GM12878 (cell line): ENCODE results near the gene ASAP2.

DNA sequence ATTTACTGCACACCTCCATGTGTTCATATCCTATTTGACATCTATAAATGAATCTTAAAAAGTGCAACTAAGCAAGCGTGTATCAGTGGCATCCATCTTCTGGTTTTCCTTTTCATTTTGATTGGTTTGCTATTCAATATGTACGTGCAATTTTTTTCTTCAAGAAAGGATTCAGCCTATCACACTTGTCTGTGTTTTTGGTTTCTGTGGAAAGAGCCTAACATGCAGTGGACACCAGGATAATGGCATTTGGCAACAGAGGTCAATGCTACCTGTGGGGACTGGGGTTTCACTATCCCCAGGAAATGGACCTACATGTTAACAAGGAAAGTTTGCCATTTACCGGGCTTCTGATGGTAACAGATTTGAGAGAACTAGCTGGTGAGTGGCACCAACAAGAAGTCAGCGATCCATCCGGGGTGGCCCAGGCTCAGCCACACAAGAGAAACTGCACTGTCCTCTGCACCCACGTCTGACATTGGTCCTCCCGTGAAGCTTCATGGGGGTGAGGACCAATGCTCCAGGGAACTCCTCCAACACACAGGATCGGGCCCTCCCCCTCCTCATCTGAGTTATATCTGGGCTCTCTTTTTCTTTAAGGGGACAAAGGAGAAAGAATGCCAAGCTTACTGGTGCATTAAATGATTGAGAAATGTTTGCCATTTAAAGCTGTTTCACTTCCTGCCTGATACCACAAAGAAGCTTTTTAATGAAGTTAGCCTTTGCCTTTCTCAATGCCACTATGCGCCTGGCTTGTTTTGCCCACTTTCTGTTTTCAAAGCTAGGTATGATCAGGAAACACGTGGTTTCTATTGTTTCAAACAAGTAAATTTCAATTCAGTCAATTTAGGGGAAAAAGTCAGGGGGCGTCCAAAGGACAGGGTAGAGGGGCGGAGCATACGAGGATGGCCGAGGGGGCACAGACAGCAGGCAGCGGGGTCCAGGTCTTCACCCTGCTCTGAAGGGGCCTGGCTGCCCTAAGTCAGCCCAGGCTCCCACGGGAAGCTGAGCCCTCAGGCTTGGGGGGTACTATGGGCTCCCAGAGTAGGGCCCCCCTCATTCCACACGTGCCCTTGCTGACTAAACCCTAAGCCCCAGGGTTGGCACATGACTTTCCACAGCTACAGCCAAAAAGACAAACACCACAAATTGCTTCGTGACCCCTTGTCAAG lies 204.2 kb upstream of the ID2 start:
- RAMPAGE, long total RNA = no peak
- RRBS, 2 experiments = 2 to 4% methylated on average over 3 of the region's 18 CpGs
CAGE:
- cytosol, long polyA minus RNA = no peak
- cytosol, long polyA plus RNA = no peak
- long polyA plus RNA = no peak
- nucleolus, long total RNA = no peak
- nucleus, long polyA plus RNA = no peak
- nucleus, long total RNA = no peak

GRCh38 chr2:8487639-8488900 lies 193.8 kb upstream of the ID2 start:
- RAMPAGE, long total RNA = no peak
- RRBS, 2 experiments = 0% methylated on average over 2 of the region's 35 CpGs
CAGE:
- cytosol, long polyA minus RNA = start-site peak on the minus strand at chr2:8488042-8488090, 52 reads; start-site peak on the plus strand at chr2:8488577-8488630, 22 reads
- cytosol, long polyA plus RNA = start-site peak on the minus strand at chr2:8488048-8488104, 414 and 183 reads in 2 replicates; start-site peak on the minus strand at chr2:8488249-8488265, 54 and 49 reads in 2 replicates
- long polyA plus RNA = start-site peak on the minus strand at chr2:8488046-8488104, 465 and 477 reads in 2 replicates; start-site peak on the minus strand at chr2:8488186-8488319, 69 and 328 reads in 2 replicates
- nucleolus, long total RNA = start-site peak on the plus strand at chr2:8488442-8488502, 73 reads
- nucleus, long polyA plus RNA = start-site peak on the minus strand at chr2:8488047-8488104, 572 and 686 reads in 2 replicates
- nucleus, long total RNA = no peak

DNA sequence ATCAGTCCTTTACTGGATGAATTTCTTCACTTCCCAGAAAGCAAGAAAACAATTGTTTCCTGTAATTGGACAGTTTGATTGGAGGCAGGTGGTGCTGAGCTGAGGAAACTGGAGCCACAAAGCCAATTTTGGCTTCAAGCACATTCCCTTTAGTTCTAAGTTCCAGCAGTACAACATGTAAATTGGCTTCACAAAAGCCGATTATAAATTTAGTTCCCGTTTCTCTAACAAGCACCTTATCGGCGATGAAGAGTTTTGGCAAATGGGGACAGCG lies 190.6 kb upstream of the ID2 start:
- RAMPAGE, long total RNA = no peak
- RRBS, 2 experiments = no CpG with 5 or more reads among the region's 5 CpGs
CAGE:
- cytosol, long polyA minus RNA = no peak
- cytosol, long polyA plus RNA = no peak
- long polyA plus RNA = no peak
- nucleolus, long total RNA = no peak
- nucleus, long polyA plus RNA = no peak
- nucleus, long total RNA = no peak

- RAMPAGE, long total RNA = no peak
- RRBS, 2 experiments = no CpG with 5 or more reads among the region's 2 CpGs
CAGE:
- cytosol, long polyA minus RNA = no peak
- cytosol, long polyA plus RNA = start-site peak on the minus strand at chr2:8515913-8516292, 5 and 10 reads in 2 replicates
- long polyA plus RNA = no peak
- nucleolus, long total RNA = start-site peak on the plus strand at chr2:8516028-8516188, 7 reads
- nucleus, long polyA plus RNA = no peak
- nucleus, long total RNA = no peak
Observed at GRCh38 chr2:8515975-8516313, 165.9 kb upstream of the ID2 start.

- RAMPAGE, long total RNA = start-site peak on the minus strand at chr2:8575420-8575531, 7 and 16 reads in 2 replicates
- RRBS, 2 experiments = 9 to 49% methylated on average over 1 to 4 of the region's 20 CpGs
CAGE:
- cytosol, long polyA minus RNA = no peak
- cytosol, long polyA plus RNA = no peak
- long polyA plus RNA = no peak
- nucleolus, long total RNA = no peak
- nucleus, long polyA plus RNA = no peak
- nucleus, long total RNA = no peak
Observed at GRCh38 chr2:8575042-8575716, 106.7 kb upstream of the ID2 start.

DNA sequence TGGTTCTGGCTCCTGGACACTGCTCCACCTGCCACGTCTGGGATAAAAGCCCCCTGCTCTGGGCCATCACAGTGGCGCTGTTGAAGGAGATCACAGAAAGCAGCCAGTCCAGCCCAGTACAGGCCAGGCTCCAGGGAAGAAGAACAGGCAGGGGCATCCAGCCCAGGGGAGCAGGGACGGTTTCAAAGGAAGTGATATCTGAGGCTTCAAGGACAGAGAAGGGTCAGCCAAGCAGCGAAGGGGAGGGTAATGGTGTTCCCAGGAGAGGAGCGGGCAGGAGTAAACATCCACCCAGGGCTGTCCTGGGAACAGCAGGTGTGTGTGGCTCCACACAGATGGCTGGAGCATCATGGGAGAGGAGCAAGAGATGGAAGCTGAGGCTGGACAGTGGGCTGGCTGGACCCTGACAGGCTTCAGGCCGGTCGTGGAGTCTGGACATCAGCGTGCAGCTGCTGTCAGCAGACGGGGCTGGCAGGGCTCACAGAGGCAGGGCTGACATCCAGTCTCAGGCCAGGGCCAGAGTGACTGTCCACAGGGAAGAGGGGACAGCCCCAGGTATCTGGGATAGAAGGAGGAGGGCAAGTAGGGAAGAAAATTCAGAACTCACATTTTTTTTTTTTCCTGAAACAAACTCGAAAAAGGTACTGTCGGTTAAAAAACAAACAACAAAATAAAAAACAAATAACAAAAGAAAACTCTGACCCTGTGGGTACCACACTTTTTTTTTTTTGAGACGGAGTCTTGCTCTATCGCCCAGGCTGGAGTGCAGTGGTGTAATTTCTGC lies 21.7 kb upstream of the ID2 start:
- RAMPAGE, long total RNA = no peak
- RRBS, 2 experiments = no CpG with 5 or more reads among the region's 13 CpGs
CAGE:
- cytosol, long polyA minus RNA = no peak
- cytosol, long polyA plus RNA = no peak
- long polyA plus RNA = no peak
- nucleolus, long total RNA = no peak
- nucleus, long polyA plus RNA = no peak
- nucleus, long total RNA = no peak

- RAMPAGE, long total RNA = no peak
- RRBS, 2 experiments = no CpG with 5 or more reads among the region's 11 CpGs
CAGE:
- cytosol, long polyA minus RNA = no peak
- cytosol, long polyA plus RNA = no peak
- long polyA plus RNA = no peak
- nucleolus, long total RNA = no peak
- nucleus, long polyA plus RNA = no peak
- nucleus, long total RNA = no peak
Observed at GRCh38 chr2:8663966-8664291, 17.9 kb upstream of the ID2 start.

DNA sequence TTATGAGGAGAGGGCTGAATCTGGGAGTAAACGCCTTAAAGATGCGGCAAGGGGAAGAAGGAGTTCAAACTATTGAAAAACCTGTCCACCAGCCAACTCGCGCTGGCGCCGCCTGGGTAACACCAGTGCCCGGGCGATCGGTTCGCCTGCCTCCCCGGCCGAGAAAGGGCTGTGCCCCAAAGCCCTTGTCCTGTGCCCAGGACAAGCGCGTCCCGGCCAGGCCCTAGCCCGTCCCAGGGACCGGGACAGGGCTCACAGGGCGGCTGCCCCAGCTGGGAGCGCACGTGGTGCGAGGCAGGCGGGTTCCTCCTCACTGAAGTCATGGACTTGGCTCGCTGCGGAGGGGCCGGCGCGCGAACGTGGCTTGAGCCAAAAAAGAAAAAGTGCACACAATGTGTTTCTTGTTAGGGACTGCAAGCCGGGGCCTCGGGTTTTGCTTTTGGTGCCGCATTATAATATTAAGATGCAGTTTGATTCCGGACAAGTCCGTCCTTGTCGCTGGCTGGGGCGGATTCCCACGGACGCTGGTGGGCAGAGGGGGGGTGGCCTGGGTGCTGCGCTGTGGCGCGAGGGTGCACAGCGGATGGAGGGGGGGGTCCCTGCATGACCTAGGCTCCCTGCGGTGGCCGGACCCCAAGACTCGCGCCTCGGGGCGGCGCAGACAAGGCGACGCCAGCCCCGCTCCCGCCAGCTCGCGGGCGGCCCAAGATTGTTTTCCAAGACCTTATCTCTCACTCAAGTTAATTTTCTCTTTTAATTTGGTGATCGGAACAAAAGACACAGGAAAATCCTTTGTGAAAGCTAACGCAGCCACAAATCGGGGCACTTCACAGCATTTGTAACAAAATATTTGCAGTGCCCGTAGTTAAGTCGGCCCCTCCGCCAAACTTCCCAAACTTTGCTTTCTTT lies 5.2 kb upstream of the ID2 start:
- RAMPAGE, long total RNA = no peak
- RRBS, 2 experiments = 14 to 27% methylated on average over 11 to 16 of the region's 62 CpGs
CAGE:
- cytosol, long polyA minus RNA = no peak
- cytosol, long polyA plus RNA = no peak
- long polyA plus RNA = no peak
- nucleolus, long total RNA = no peak
- nucleus, long polyA plus RNA = no peak
- nucleus, long total RNA = no peak

DNA sequence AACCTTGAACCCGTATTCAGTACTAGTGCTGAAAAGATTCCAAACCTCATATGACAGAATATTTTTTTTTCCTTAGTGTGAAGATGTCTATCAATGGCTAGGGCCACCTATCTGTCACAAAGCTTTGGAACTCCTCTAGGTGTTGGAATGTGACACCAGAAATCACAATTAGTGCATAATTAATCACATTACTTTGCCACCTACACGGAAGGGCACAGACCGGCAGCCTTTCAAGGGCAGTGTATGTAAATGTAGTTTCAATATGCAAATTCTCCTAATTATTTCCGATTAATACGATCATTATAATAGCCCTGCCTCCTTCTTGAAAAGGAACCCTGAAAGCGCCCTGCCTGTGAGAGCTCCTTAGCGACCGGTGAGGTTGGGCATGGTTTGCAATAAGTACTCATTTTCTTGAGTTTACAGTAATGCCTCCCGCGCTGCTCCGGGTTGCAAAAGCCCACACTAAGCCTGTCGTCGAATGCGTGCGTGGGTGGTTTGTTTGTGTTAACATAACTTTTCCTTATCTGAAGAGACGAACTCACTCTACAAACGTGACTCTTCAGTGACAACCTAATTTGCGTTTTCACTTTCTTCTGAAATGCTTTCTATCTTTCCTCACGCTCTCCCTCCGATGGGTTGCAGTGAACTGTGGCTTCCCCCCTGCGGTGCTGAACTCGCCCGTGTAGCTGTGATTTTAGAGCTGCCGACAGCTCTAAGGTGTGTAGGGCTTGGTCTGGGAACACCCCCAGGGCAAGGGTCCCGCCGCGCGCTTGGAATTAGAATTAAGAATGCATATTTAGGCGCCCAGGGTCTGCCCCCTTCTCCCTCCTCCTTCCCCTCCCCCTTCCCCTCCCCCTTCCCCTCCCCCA lies 773 bp upstream of the ID2 start:
- RAMPAGE, long total RNA = no peak
- RRBS, 2 experiments = 3% methylated on average over 3 of the region's 29 CpGs; no CpG with 5 or more reads in 1 of the 2 experiments
CAGE:
- cytosol, long polyA minus RNA = no peak
- cytosol, long polyA plus RNA = no peak
- long polyA plus RNA = no peak
- nucleolus, long total RNA = no peak
- nucleus, long polyA plus RNA = no peak
- nucleus, long total RNA = no peak

- RAMPAGE, long total RNA = no peak
- RRBS, 2 experiments = no CpG with 5 or more reads among the region's 4 CpGs
CAGE:
- cytosol, long polyA minus RNA = start-site peak on the minus strand at chr2:8802983-8802991, 26 reads
- cytosol, long polyA plus RNA = no peak
- long polyA plus RNA = no peak
- nucleolus, long total RNA = no peak
- nucleus, long polyA plus RNA = no peak
- nucleus, long total RNA = no peak
Observed at GRCh38 chr2:8802697-8803187, 34.7 kb downstream of the KIDINS220 start.

GRCh38 chr2:9002570-9003358 lies 720 bp downstream of the MBOAT2 start:
- RAMPAGE, long total RNA = no peak
- RRBS, 2 experiments = 6 to 16% methylated on average over 26 of the region's 46 CpGs
CAGE:
- cytosol, long polyA minus RNA = no peak
- cytosol, long polyA plus RNA = no peak
- long polyA plus RNA = no peak
- nucleolus, long total RNA = no peak
- nucleus, long polyA plus RNA = no peak
- nucleus, long total RNA = no peak

DNA sequence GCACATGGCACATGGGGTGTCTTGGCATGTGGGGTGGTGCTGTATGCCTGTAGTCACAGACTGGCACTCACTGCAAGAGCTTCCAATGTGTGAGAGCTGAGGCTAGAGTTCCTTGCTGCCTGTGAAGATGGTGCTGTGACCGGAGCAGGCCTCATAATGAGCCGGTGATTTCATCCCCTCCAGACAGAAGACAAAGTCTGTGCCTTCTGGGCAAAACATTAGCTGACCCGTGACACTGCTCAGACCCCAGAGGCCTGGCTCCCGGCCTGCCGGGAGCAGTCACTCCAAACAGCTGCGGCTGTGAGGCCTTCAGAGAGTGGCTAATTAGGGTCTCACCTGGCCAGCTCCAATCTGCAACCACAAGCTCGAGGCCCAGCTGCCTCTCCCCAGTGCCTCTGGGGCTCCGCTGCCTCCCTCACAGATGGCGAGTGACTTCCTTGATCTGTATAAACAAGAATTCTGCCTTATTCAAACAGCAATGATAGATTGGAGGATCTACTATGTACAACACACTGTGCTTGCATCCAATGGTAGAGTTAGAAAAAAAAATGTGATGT lies 98.5 kb upstream of the ASAP2 start:
- RAMPAGE, long total RNA = no peak
- RRBS, 2 experiments = 25 to 83% methylated on average over 2 to 3 of the region's 9 CpGs
CAGE:
- cytosol, long polyA minus RNA = no peak
- cytosol, long polyA plus RNA = no peak
- long polyA plus RNA = no peak
- nucleolus, long total RNA = no peak
- nucleus, long polyA plus RNA = no peak
- nucleus, long total RNA = no peak

DNA sequence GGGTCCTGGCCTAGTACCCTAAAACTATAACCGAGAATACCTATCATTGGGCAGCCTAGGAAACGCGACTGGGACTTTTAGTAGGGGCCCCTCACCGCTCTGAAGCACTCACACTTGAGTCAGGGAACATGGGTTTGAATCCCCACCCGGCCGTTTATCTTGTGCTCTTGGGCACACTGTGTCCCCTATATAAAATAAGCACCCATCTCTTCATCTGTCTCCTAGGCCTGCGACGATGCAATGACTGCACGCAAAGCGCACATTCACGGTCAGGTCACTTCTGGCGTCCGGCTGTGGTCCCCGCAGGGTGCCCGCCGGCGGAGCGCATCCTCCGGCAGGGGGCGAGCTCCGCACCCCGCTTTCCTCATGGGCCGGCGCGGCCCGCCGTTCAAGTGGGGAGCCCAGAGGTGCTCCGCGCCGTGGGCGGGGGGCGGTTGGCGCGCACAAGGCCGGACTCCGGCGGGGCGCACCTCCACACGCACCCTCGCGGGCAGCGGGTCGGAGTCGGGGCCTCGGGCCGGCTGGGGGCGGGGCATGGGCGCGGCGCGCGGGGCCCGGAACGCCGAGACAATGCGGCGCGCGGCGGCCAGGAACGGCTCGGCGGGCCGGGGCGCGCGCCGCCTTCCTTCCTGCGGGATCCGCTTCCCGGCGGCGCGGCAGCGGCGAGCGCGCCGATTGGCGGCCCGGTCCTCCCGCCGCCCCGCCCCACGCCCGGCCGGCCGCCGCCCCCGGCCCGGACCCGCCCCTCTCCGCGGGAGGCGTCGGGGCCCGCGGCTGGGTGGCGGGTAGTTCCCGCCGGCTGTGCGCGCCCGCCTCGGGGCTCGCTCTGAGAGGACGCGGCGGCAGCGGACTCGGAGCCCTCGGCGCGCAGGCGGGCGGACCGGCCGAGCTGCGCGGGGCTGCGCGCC lies at the start of gene ASAP2:
Gene ASAP2, plus strand, starts transcription at position 788 of the 908 bp plus-strand sequence.
- RAMPAGE, long total RNA = no peak
- RRBS, 2 experiments = 1 to 3% methylated on average over 85 to 89 of the region's 122 CpGs
CAGE:
- cytosol, long polyA minus RNA = no peak
- cytosol, long polyA plus RNA = no peak
- long polyA plus RNA = no peak
- nucleolus, long total RNA = no peak
- nucleus, long polyA plus RNA = no peak
- nucleus, long total RNA = no peak

DNA sequence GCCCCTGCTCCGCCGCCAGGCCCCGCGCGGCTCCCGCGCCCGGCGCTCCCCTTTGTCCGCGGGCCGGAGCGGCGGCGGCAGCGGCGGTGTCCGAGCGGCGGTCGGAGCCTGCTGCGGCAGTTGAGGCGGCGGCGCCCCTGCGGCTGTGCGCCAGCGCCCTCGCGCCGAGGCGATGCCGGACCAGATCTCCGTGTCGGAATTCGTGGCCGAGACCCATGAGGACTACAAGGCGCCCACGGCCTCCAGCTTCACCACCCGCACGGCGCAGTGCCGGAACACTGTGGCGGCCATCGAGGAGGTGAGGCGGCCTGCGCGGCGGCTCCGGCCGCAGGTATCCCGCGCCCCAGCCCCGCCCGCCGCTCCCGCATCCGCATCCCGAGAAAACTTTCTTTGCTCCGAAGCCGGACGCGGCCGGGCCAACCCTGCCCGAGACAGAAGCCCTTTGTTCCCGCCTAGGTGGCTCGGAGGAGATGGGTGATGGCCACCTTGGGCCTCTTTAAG lies 371 bp downstream of the ASAP2 start:
- RAMPAGE, long total RNA = no peak
- RRBS, 2 experiments = 1 to 10% methylated on average over 28 to 48 of the region's 67 CpGs
CAGE:
- cytosol, long polyA minus RNA = no peak
- cytosol, long polyA plus RNA = no peak
- long polyA plus RNA = no peak
- nucleolus, long total RNA = no peak
- nucleus, long polyA plus RNA = no peak
- nucleus, long total RNA = no peak

DNA sequence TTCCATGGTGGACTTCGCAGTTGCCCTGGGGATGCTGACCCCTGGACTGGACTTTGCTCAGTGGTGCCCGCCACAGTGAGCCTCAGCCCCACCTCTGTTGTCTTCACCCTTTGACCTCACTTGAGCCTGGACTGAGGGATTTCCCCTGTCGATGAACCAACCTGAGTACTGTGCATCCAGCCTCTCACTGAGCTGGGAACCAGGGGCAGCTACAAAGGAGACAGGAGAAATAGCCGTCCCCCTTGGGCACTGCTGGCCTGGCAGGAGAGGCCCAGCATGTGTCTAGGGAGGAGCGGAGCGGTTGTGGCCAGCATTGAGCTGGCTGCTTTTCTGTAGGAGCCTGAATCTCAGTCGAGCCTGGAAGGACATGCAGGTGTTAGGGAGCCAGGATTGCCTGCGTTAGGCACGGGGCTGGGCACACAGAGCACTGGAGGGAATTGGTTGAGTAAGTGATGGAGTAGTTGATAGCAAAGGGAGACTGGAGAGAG lies 22.7 kb downstream of the ASAP2 start:
- RAMPAGE, long total RNA = no peak
- RRBS, 2 experiments = no CpG with 5 or more reads among the region's 9 CpGs
CAGE:
- cytosol, long polyA minus RNA = no peak
- cytosol, long polyA plus RNA = no peak
- long polyA plus RNA = no peak
- nucleolus, long total RNA = no peak
- nucleus, long polyA plus RNA = no peak
- nucleus, long total RNA = no peak

GRCh38 chr2:9260383-9260852 lies 53.8 kb downstream of the ASAP2 start:
- RAMPAGE, long total RNA = no peak
- RRBS, 2 experiments = no CpG with 5 or more reads among the region's 5 CpGs
CAGE:
- cytosol, long polyA minus RNA = no peak
- cytosol, long polyA plus RNA = no peak
- long polyA plus RNA = no peak
- nucleolus, long total RNA = no peak
- nucleus, long polyA plus RNA = no peak
- nucleus, long total RNA = no peak

GRCh38 chr2:9315288-9315981 lies 107.9 kb downstream of the ITGB1BP1 start:
- RAMPAGE, long total RNA = no peak
- RRBS, 2 experiments = no CpG with 5 or more reads among the region's 18 CpGs
CAGE:
- cytosol, long polyA minus RNA = no peak
- cytosol, long polyA plus RNA = no peak
- long polyA plus RNA = no peak
- nucleolus, long total RNA = no peak
- nucleus, long polyA plus RNA = no peak
- nucleus, long total RNA = no peak

DNA sequence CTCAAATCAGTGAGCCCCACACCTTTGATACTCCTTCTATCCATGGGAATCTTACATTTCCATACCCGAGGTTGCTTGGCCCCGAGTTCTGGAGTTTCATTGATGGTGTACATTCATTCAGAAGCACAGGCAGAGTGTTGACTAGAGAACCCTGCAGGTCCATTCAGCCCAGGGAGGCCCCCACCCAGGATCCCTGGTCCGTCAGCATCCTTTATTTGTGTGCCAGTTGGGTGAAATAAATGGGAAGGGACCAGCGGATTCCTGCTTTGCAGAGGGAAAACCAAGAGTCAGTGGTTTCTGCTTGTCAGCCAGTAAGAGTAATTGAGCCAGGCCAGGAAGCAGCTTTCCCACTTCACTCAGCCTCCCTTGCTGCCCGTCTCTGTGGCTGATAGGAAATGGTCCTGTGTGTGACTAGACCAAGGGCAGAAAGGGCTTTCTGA lies 102.0 kb downstream of the ITGB1BP1 start:
- RAMPAGE, long total RNA = no peak
- RRBS, 2 experiments = no CpG with 5 or more reads among the region's 5 CpGs
CAGE:
- cytosol, long polyA minus RNA = no peak
- cytosol, long polyA plus RNA = no peak
- long polyA plus RNA = no peak
- nucleolus, long total RNA = no peak
- nucleus, long polyA plus RNA = no peak
- nucleus, long total RNA = no peak

GRCh38 chr2:9351491-9352205 lies 71.7 kb downstream of the ITGB1BP1 start:
- RAMPAGE, long total RNA = no peak
- RRBS, 2 experiments = no CpG with 5 or more reads among the region's 7 CpGs
CAGE:
- cytosol, long polyA minus RNA = no peak
- cytosol, long polyA plus RNA = no peak
- long polyA plus RNA = no peak
- nucleolus, long total RNA = no peak
- nucleus, long polyA plus RNA = no peak
- nucleus, long total RNA = no peak

- RAMPAGE, long total RNA = no peak
- RRBS, 2 experiments = no CpG with 5 or more reads among the region's 4 CpGs
CAGE:
- cytosol, long polyA minus RNA = no peak
- cytosol, long polyA plus RNA = no peak
- long polyA plus RNA = no peak
- nucleolus, long total RNA = no peak
- nucleus, long polyA plus RNA = no peak
- nucleus, long total RNA = no peak
Observed at GRCh38 chr2:9358295-9358903, 64.9 kb downstream of the ITGB1BP1 start.